Cardiac atrium fibroblast (primary cell): ENCODE results near the genes CFAP221 and PTPN4.

DNA sequence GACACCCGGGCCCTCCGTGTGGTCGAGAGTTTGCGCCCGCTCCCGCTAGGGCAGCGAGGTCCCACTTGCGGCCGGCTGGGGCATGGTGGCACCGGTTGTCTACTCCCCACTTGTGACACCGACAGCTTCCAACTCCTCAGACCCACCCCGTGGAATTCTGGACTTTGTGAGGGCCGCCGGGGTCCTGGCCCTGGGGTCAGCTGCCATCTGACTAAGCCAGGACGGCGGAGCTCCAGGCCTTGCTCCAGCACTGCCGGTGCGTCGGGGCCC lies 10.0 kb upstream of the EN1 start:
- RAMPAGE, long total RNA = no peak

DNA sequence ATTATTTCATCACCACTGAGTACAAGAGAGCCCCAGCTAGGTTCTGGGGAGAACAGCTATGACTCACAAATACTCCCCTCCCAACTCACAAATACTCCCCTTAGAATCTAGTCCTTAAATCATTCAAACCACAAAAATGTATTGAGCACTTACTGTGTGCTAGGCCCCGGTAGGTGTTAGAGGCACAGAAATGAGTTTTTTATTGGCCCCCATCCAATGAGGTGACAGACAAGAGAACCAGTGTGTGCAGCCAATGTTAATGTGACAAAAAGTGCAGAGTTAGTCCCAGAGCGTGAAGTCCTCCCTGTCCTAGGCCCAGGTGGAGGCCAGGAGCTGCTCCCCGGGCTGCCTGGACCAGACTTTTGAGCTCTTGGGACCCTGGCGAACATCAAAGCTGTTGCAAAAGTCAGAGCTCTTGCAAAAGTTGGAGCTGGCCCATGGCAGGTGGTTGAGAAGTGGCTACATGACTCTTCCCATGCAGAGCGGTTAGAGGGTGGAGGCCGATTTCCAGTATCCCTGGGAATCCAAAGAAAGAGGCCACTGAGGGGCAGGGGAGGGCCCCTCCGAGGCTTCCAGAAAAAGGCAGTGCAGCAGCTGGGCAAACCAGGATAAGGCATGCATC lies 9.9 kb downstream of the STEAP3 start:
- RAMPAGE, long total RNA = no peak

DNA sequence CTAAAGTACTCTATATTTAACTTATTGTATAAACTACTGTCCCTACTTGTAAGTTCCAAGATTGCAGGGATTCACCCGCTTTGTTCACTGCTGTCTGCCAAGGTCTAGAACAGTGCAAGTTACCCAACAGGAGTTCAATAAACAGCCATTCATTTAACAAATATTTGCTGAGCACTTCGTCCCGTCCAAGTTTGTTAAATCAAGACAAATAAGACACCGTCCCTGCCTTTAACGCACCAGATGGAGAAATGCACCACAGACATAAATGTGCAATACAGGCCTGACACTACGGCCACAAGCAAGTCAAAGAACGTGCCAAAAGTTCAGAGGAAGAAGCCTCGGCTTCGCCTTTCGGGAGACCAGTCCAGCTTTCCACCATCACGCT lies 522 bp downstream of the C2orf76 start:
- RAMPAGE, long total RNA = no peak

- RAMPAGE, long total RNA = no peak
Measured at GRCh38 chr2:119476401-119476780, 44.7 kb downstream of the TMEM37 start.

- RAMPAGE, long total RNA = no peak
Measured at GRCh38 chr2:119488263-119489139, 35.8 kb downstream of the SCTR start.

DNA sequence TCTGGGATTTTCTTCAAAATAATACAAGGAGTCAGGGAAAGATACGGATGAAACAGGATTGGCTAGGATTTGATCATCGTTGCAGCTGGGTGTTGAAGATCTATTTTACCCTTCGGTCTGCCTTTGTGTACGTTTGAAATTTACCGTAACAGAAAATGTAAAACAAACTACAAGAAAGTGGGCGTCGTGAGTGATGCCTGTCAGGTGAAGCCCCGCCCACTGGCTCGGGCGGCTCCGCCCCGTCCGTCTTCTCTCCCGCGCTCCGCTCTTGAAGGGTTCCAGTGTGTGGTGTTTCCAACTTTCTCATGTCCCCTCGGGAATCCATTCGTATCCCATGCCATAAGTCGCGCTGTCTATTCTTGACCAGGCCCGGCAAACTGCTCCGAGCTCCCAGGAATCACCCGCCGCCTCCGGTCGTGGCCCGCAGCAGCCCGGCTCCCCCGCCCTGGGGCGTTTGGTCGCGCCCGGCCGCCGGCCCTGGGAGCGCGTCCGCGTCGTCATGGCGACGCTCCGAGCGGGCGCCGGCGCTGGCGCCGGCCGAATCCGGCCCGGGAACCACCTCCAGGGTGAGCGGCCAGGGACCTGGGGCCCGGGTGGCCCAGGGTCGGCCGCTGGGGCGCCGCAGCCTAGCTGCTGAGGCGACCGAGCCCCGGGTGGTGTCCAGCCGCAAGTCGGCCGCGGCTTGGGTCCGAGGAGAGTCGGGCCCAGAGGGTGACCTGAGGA lies at the start of gene CFAP221:
Gene CFAP221, plus strand, starts transcription at position 505 of the 723 bp plus-strand sequence.
- RAMPAGE, long total RNA = no peak

DNA sequence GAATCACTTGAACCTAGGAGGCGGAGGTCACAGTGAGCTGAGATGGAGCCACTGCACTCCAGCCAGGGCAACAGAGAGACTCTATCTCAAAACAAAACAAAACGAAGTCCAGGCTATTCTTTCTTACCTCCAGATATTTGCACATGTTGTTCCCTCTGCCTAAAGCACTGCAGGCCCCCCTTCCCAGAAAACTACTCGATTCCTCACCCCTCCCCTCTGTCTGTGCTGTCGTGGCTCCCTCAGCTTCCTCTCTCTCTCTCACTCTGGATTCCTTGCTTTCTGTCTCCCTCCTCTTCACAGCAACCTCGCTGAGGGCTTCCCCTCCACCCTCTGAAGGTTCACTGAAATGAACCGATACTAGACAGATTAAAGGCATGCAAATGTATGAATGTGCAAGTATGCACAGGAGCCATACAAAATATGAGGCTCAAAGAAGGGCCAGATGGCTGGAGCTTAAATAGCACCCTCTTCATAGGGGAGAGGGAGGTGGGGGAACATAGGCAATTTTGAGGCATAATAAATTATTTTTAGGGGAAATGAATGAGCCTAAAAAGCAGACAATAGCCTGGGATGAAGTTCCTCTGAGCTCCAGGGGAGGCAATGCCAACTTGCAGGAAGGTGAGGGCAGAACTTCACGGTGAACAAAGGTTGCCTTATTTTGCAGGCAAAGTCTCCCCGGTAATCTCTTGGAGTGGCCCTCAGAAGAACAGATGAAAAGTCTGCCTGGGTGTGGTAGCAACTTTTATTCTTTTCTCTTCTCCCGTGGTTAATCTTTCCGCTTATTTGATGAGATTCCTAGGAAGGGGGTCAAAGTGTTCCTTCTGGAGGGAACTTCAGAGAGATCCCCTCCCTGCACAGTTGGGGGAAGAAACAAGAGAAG lies 18.7 kb downstream of the TMEM177 start:
- RAMPAGE, long total RNA = no peak

- RAMPAGE, long total RNA = no peak
Measured at GRCh38 chr2:119700792-119701455, 21.9 kb downstream of the TMEM177 start.

DNA sequence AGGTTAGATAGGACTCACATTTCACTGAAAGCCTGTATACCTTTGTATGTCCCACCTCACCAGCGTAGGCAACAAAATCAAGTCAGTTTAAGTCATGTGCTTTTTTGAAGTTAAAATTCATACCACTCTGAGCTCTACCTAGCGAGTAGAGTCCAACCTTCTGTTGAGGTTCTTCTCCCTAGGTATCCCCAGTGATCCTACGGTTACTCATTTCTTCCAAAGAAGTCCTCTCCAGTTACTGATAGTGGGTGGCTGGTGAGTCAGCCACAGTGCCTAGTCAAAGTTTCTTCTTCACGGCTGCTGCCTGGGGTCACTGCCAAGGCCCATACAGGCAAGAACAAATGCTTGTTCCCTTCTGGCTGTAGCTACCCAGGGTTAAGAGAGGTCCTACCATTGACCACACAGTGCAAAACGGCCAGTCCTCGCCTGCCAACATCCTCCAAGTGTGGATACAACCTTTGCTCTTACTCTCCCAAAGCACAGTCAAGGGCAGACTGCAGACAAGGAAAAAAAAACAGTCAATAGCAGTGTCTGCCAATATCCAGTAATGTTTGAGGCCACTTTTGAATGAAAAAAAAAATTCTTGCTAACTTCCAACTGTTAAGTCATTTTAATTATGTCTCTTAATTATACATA lies 2.9 kb upstream of the PTPN4 start:
- RAMPAGE, long total RNA = no peak

GRCh38 chr2:119759247-119760616 lies at the start of gene PTPN4:
PTPN4 (plus strand) TSS chr2:119759922.
- RAMPAGE, long total RNA = no peak

- RAMPAGE, long total RNA = no peak
Measured at GRCh38 chr2:119901329-119901905, 111.5 kb upstream of the EPB41L5 start.

- RAMPAGE, long total RNA = no peak
Measured at GRCh38 chr2:120503585-120504578, 157.9 kb downstream of the INHBB start.

GRCh38 chr2:120524925-120525552 lies 179.1 kb downstream of the INHBB start:
- RAMPAGE, long total RNA = no peak

DNA sequence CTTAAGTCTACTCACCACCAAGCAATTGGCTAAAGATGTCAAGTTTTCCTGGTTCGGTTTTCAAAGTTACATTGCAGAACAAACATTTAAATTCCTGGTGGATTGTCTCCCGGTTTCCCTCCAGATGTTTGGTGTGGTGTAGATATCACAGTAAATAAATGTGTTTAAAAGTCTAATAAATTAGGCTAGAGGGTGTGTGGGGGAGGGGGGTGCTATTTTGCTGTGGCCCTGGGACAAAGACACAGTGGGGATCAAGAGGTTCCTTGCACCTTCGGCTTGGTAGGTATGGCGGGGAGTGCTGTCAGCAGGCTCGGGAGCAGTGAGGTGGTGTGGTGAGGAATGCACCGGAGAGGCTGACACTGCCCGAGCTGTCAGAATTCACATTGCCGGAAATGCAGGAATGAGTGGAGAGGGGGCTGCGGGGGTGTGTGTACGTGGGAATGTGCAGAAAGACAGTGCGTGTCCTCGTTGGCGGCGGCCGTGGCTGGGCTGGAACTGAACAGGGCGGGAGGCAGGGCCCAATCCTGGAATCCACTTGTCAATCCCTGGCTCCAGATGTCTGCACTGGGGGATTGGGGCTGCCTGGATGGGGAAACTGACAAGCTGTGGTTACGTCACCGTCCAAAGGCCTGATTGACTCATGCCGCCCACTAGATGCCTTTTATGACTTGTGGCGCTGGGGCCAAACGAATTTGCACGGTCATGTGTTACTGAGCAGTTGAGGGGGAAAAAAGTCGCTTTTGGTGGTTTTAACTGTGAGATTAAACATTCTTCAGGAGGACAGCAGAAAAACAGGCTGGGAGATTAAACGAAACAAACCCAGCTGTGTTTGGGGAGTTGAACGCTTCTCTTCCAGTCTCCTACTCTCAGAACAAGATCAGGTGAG lies 189.6 kb upstream of the GLI2 start:
- RAMPAGE, long total RNA = no peak

- RAMPAGE, long total RNA = no peak
Measured at GRCh38 chr2:120589591-120590446, 145.8 kb upstream of the GLI2 start.

DNA sequence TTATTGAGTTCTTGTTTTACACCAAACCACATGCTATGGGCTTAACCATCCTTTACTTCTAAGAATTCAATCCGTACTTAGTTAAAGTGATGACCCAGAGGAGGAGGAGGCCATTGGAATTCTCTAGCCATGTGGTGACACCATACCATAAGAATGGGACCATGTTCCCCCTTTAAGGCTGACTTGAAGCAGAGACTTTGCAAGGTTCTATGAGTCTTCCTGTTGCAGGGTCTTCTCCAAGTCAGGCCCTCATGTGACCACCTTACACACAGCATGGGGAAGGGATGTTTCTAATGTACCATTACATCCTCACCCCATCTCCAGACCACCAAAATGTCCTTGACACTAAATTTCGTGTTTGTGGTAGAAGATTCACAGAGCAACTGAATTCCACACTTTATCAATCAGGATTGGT lies 47.7 kb upstream of the GLI2 start:
- RAMPAGE, long total RNA = no peak

DNA sequence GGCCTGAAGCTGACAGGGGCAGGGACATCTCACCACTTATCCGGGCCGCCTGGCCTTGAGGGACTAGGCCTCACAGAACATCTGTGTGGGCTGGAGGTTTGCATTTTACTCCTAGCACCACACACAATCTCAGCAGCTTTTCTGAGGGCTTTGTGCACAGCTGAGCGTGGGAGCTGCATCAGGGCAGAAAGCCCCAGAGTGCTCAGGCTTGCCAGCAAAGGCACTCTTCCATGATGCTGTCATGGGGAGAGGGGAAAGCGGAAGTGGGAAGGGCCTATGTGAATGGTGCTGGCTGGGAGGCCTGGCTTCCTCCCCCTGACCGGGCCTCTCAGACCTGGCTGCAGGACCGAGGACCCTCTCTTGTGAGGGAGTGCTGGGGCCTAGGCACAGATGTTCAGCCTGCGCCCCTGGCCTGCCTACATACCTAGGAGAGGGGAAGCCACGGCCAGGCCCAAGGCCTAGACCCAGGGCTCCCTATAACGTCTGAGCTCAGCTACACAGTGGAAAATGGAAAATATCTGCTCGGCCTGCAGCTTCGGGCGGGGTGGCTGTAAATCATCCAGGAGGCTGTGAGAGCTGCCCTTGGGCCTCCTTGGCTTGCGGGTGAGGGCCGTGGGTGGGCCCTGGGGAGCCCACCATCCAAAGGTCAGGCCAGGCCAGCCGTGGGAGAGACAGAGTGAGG lies 22.6 kb downstream of the GLI2 start:
- RAMPAGE, long total RNA = no peak

DNA sequence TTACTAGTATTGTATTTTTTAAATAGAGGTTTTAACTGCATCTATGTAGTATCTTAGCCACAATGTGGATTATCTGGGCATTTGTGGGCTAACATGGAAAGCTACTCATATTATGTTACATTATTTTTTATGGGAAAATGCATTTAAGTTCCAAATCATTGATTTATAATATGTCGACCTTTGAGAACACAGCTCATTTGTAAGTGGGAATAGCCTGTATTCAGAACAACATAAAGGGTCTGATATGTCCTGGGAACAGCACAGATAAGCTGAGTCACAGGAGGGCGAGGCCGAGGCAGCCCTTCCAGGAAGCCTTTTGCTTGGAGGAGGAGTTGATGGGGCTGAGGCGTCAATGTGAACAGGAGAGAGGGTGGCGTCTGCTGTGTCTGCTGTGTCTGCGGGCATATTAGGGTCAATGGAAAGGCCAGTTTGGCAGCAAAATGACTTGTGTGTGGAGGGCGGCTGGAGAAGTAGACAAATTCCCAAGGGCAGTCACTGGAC lies 127.9 kb downstream of the GLI2 start:
- RAMPAGE, long total RNA = no peak

GRCh38 chr2:120932578-120933081 lies 197.0 kb downstream of the GLI2 start:
- RAMPAGE, long total RNA = no peak

DNA sequence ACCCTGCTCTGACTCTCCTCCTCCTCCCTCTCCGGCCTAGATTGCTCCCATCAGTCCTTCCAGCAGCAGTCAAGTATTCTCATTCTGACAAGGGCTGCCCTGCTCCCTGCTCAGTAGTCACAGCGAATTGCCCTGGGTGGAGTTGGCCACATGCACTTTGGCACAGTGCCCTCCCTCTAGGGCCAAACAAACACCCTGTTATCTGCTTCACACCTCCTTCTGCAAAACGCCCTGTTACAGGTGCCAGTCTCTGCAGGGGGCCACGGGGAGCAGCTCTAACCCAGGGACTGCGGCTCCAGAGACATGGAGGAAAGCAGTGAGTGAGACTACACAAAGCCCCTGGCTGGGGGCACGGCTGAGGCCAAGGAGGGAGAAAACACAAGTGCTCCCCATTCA lies 8.4 kb upstream of the TFCP2L1 start:
- RAMPAGE, long total RNA = no peak